Myometrial cell (primary cell): ENCODE results near the gene SALL3.

GRCh38 chr18:74861954-74862493 lies 264.4 kb downstream of the ZNF407 start:
- RAMPAGE, long total RNA = no peak

- RAMPAGE, long total RNA = no peak
Observed at GRCh38 chr18:74950180-74950790, 258.7 kb downstream of the PTGR3 start.

DNA sequence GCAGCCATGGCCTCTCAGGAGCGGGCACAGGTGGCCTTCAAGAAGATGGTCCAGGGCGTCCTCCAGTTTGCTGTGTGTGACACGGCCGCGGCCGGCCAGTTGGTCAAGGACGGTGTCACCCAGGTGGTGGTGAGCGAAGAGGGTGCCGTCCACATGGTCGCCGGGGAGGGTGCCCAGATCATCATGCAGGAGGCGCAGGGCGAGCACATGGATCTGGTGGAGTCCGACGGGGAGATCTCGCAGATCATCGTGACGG lies 145.1 kb downstream of the PTGR3 start:
- RAMPAGE, long total RNA = no peak

GRCh38 chr18:75257710-75258107 lies 47.1 kb downstream of the TSHZ1 start:
- RAMPAGE, long total RNA = no peak

DNA sequence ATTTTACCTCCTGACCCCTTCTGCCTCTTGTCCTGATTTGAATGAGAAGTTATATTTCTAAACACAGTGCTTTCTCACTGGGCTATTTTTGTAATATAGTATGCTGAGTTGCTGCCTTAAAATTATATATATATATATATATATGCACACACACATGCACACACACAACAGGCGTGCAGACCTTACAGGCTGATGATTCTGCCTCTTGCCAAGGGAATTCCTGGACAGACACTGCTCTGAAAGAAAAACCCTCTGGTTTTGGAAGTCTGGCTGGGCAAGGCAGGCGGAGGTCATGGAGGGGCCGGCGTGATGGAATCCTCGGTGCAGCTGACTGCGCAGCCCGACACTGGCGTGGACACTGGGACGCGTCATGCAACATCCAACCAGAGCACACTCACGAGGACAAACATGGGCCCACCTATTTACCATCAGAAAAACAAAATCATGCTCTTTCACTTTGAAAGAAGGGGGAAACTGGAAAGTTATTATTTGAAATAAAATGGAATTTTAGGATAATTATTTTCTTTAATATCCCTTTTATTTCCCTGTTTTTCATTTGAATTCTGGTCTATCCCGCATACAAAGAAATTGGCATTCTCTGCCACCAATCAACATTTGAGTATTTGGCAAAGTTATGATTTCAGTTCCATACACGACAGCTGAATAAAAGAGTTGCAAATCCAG lies 235.3 kb downstream of the ZNF516 start:
- RAMPAGE, long total RNA = no peak

DNA sequence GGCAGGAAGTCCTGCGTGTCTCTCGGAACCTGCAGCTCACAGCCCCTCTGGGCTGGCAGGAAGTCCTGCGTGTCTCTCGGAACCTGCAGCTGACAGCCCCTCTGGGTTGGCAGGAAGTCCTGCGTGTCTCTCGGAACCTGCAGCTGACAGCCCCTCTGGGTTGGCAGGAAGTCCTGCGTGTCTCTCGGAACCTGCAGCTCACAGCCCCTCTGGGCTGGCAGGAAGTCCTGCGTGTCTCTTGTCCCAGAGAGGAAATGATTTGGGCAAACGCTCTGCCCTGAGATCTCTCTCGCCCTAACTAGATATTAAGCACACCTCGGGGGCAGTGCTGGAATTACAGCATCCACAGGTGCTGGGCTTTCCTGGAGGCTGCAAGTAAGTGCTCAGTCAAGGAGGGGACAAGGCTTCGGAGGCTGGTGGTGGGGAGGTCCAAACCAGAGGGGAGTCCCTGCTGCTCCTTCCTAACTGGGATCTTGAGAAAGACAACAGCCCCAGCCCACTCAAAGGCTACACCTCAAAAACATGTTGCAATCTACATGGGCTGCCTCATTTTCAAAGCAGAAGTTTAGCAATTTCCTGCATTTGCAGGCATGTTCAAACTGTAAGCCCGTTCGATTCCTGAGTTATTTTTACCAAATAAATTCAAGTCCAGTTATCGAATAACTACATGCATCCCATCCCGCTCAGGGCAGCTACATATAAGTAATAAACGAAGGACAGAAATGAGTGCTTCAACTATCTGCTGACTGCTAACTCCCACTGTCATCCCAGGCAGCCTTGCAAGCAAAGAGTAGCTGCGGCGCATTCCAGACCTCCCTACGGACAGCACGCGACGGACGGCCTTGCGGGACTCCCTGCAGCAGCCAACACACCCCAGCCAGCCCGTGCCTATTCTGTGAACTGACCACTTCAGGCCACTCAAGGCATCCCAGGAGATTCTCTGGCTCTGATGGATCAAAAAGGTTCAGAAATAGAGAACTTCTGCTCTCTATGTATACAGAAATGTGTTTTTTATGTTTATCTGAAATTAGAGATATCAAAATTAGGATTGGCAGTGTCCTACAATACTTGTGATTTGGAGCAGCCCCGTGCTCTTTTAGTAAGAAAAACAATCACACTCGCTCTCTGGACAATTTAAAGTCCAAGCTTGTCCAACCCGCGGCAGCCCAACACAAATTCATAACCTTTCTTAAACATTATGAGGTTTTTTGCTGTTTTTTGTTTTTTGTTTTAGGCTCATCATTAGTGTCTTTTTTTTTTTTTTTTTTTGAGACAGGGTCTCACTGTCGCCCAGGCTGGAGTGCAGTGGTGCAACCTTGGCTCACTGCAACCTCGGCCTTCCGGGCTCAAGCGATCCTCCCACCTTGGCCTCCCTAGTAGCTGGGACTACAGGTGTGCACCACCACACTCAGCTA lies 27.4 kb downstream of the ZNF516 start:
- RAMPAGE, long total RNA = no peak

DNA sequence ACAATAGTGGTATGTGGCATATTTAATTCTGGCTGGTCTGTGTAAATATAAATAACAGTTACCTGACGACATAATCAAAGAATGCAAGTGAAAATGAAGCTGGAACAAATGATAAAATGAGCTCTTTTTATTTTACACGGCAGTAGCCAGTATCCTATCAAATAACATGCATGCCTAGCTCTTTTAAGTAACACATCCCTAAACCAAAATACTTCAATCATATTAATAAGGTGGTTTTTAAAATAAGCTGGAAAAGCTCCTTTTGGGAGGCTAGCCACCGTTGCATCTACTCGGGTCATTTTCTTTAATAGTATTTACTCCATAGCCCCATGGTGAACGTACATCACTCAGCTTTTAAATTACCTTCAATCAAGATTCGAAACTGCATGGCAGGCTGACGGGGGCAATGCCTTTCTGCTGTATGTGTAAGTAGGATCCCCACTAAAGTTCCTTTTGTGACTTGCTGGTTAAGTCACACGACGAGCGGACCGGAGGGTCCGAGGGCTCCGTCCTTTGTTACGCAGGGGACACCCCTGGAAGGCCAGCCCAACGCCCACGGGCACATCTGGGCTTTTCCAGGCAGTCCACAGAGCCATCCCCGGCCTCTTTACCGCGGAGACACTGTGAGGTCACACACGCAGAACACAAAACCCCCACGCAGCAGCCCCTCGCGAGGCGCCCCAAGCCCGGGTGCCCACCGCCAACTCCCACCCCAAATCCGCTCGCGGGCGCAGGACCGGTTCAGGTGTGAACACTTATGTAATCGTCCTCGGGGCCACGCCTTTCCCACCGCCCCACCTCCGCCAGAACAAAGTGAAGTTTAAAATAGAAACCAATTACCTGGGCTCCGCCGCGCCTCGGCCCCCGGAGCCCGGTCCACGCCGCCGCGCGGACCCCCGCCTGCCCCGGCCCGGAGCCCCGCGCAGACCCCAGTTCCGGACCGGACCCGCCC lies 4.4 kb downstream of the ZNF516 start:
- RAMPAGE, long total RNA = no peak

GRCh38 chr18:76496584-76496893 lies 1.5 kb upstream of the ZNF516 start:
- RAMPAGE, long total RNA = no peak

- RAMPAGE, long total RNA = no peak
Observed at GRCh38 chr18:76518569-76519029, 23.6 kb upstream of the ZNF516 start.

GRCh38 chr18:76820155-76820470 lies 2.2 kb upstream of the ZNF236 start:
- RAMPAGE, long total RNA = no peak

GRCh38 chr18:76953478-76953908 lies 131.1 kb downstream of the ZNF236 start:
- RAMPAGE, long total RNA = no peak

DNA sequence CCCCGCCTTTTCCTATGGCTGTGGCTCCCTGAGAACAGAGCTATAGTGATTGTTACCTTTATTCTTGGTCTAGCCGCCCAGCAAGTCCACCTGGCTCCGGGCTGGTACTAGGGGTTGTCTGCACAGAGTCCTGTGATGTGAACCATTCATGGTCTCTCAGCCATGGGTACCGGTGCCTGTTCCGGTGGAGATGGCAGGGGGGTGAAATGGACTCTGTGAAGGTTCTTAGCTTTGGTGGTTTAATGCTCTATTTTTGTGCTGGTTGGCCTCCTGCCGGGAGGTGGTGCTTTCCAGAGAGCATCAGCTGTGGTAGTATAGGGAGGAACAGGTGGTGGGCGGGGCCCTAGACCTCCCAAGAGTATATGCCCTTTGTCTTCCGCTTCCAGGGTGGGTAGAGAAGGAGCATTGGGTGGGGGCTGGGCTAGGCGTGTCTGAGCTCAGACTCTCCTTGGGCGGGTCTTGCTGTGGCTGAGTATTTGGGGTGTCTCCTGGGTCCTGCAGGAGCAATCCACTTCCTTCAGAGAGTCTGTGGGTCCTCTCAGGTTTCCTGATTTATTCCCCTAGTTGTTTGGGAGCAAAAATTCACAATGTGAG lies 143.3 kb downstream of the ZNF236 start:
- RAMPAGE, long total RNA = no peak

- RAMPAGE, long total RNA = no peak
Observed at GRCh38 chr18:77052227-77052758, 80.3 kb downstream of the MBP start.

DNA sequence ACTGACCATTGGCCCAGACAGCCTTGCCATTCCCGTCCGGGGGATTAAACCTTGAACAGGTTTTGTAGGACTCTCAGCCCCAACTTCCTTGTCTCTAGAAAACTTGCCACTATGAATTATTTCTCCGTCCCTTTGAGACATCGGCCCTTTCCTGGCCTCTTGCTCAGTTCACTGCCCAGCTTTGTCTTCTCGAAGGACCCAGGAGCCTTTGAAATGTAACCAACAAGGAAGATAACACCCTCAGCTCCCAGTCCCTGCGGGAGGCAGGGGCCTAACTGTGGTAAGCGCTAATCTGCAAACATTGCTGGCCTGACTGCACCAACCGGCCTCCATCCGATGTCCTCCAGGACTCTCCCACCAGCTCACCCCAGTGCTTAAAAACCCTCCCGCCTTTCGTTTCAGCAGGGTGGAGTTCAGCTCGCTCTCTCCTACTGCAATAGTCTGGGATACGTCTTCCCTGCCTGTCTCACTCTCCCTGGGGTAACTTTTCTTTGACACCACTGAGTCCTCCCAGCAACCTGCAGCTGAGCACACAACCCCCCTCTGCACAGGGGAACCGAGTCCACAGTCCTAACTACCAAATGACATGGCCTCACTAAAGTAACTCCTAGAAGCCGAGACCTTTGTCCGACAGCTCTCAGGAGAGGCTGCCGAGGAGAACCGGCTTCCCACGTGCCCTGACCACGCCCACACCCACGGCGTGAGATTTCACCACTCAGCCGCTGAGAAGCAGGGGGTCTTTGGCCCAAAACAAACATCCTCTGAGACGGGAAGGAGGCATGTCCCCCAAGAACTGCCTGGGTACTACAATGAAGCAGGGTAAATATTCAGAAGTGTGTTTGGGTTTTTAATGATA lies 76.1 kb downstream of the MBP start:
- RAMPAGE, long total RNA = no peak

GRCh38 chr18:77088029-77088530 lies 44.5 kb downstream of the MBP start:
- RAMPAGE, long total RNA = no peak

GRCh38 chr18:77096999-77098004 lies 35.3 kb downstream of the MBP start:
- RAMPAGE, long total RNA = no peak

DNA sequence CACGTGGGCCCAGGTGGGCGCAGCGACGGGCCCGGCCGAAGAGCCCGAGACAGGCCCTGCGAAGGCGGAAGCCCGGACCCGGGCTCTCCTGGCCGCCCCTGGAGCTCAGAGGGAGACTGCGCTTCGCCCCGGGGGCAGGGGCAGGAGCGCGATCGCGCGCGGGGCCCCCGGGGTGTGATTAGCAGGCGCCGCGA lies 822 bp downstream of the MBP start:
- RAMPAGE, long total RNA = no peak

- RAMPAGE, long total RNA = no peak
Observed at GRCh38 chr18:77208931-77209417, 40.7 kb upstream of the GALR1 start.

DNA sequence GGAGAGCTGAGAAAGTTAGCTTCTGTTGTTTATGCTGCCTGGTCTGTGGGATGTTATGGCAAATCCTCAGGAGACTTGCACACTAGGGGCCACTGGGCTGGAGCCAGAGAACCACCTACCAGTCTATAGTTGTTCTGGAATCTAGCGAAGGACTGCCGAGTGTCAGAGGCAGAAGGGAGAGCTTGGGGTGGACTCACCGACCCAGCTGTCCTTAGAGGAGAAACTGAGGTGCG lies 398.8 kb upstream of the SALL3 start:
- RAMPAGE, long total RNA = no peak

- RAMPAGE, long total RNA = no peak
Observed at GRCh38 chr18:78979508-78980430, at the start of gene SALL3. Gene SALL3 (plus strand): TSS chr18:78979818.